ENCODE measurements around a stretch of chr4.

DNA sequence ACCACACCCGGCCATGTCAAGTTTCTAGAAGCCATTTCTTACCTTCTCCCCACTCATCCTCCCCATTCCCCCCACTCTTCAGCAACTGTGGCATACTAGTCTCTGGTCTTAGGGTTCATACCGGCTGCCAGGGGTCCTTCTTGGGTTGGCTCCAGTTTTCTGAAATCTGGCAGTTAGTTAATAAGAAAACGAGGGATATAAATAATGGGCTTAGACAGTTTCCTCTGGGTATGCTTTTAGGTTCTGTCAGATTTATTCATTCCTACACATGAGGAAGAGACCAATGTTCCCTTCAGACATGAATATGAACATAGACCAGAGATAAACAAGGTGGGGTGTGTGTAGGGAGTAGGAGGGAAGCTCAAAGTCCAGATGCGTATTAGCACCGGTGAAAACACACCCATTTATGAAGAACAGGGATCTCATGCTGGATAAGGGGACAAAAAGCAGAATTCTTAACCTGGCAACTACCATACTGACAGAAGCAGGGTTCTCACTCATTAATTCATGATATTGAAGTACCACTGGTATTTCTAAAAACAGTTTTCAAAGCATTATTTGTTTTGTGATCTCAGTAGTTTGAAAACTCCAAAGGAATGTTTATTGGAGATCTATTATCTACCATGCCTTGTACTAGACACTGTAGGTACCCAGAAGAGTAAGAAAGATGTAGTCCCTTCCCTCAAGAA, 223.0 kb downstream of the SOWAHB start:
- PRO-cap: no peak

GRCh38 chr4:76689891-76690250, 208.1 kb downstream of the SOWAHB start:
- PRO-cap: no peak

DNA sequence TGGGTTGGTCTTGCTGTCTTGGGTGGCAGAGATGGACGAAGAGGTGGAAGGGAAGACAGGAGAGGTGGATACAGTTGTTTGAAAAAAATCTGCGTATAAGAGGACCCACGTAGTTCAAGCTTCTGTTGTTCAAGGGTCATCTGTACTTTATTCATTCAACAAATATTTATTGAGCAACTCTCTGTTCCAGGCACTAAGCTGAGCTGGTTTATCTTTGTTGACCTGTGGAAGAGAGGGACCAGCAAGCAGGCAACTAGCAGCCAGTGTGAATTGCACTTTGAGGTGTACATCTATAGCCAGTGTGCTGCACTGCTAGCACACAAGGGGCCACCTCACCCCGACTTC, 191.4 kb downstream of the SOWAHB start:
- PRO-cap: no peak

DNA sequence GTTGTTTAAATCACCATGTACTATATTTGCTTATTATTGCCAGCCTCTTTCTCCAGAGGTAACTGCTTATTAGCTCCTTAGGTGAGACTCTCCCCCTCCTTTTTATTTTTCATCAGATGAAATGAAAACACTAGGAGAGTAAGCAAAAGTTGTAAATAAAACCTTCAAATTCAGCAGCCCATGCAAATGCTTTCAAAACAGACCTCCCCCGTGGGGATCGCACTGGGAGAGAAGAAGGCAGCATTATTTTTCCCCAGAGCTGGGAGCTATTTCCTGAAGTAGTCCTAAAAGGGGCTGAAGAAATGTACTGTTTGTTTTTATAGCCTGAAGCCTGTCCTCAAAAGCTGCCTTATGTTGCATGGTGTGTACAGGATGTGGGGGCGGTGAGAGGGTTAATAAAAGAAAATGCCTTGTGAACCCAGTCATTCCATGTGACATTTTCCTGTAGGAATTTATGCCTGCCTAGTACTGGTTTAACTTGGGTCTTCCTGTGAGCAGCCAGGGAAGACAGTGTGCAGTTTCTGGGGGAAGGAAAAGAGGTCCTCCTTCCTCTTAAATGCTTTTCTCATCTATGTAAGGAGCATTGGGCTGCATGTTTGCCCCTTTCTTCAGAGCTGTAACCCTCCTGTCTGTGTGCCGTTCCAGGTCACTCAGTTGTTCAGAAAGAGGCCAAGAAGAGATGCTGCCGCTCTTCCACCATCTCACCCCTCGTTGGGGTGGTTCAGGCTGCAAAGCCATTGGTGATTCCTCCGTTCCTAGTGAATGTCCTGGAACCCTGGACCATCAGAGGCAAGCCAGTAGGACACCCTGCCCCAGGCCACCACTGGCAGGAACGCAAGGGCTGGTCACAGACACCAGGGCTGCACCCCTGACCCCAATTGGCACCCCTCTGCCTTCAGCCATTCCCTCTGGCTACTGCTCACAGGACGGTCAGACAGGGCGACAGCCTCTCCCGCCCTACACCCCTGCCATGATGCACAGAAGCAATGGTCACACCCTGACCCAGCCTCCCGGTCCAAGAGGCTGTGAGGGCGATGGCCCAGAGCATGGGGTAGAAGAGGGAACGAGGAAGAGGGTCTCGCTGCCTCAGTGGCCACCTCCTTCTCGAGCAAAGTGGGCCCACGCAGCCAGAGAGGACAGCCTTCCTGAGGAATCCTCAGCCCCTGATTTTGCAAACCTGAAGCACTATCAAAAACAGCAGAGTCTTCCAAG, 143.9 kb downstream of the SOWAHB start:
- PRO-cap: no peak

GRCh38 chr4:77037314-77037943, 38.4 kb downstream of the CCNI start:
- PRO-cap: no peak

DNA sequence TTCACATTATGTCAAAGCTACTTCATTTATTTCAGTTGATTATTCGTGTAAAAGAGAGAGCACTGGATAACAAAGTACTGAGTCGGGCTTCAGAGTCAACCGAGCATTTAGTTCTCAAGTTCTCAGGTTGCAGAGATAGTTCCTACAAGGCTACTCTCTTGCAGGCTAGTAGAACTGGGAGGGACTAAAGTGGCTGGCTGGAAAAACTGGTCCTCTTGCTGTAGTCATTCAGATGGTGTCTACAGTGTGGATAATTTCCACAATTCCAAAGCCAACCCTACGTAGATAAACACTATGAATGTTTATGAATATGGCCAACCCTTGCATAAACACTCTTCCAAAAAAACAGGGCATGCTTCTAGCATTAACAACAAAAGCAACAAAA, 4.6 kb upstream of the CCNG2 start:
- PRO-cap: no peak

DNA sequence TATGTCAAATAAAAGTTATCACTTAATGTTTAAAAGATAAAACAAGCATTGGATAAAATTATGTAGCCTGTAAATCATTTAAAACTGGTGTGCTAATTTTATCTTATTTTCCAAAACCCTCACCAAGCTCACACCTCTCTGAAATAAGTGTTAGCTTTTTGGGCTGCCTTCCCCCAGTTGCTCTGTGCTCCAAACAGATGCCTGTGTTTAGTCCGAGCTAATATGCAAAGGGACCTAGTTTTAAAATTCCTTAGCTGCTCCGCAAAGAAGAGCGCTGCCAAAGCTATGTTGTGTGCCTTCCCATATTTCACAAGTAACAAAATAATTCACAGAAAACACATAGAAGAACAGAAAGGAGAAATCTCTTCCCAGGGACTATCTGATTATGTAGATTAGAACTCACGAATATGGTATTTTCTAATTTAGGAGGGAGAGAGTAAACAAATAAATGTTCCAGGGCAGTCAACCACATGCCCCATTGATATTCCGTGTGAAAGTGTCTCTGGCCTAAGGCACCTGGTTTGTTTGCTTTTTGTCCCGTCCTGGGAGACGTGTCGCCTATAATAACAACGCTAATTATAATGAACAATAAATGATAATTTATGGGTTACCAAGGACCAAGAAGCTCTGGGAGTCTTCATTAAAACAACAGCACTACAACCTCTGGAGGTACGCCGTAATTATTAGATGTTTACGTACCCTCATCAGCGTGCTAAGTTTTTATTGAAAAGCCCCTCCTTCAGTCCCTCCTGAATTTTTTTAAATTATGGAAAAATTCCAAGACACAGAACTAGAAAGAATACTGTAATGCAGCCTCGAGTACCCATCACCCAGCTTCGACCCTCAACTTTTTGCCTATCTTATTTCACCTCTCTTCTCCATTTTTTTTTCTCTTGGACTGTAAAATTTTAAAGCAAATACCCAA, 1.2 kb upstream of the CCNG2 start:
- PRO-cap: no peak

GRCh38 chr4:77157429-77157510, 263 bp downstream of the CCNG2 start:
- PRO-cap: no peak

- PRO-cap: no peak
Measured at GRCh38 chr4:77798883-77799128, 20.4 kb downstream of the CNOT6L start.

DNA sequence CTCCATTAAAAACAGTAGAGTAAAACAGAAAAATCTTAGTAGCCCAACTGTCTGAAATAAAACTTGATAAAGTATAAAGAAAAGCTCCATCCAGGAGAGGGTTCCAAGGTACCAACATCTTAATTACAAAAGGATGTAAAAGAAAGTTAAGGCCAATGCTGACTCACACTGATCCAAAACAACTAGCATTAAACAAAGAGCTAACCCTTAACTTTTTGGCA, 18.5 kb downstream of the CNOT6L start:
- PRO-cap: no peak

DNA sequence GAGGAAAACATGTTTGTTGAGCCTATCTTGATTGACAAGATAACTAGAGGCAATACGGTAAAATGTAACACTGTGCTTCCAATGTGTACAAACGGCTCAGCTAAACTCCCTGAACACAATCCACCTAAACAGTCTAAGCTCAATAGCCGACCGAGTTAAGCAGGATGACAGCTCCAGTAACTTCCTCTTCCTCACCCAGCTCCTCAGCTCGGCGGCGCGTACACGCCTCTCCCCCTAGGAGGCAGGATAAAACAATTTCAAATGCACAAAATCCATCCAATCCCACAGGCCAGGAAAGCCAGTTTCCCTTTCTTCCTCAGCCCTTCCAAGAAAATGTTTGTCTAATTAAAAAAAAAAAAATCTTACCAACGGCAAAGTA, 1.1 kb downstream of the CNOT6L start:
- PRO-cap: no peak

GRCh38 chr4:77827266-77827842, 8.2 kb upstream of the CNOT6L start:
- PRO-cap: no peak

GRCh38 chr4:78561314-78562214, 10.0 kb downstream of the ANXA3 start:
- PRO-cap: no peak

DNA sequence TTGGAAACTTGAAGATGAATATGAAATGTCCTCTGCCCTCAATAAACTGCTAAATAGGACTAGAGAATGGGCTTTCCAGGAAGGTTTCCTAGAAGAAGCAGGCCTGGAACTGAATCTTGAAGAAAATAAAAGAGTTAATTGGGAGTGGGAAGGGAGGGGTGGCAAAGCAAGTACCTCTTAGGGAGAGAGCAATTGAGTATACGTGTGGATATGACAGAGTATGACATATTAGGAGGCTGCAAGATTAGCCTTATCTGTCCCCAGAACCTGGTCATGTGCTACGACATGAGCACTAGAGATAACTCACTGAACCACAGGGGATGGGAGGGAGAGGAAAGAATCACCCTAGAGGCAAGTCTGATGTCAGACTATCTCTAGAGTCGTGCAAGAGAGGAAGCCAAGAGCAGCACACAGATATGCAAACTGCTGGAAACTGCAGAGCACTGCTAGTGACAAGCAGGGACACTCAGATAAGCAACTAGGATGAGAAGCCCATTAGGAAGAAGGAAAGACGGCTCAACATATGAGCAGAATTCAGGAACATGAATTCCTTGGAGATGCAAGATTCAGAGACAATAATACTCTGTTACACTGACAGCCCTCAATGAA, 84.2 kb upstream of the BMP2K start:
- PRO-cap: no peak

GRCh38 chr4:78707101-78707764, 68.9 kb upstream of the BMP2K start:
- PRO-cap: no peak

- PRO-cap: no peak
Measured at GRCh38 chr4:78774178-78774742, 1.9 kb upstream of the BMP2K start.

- PRO-cap: no peak
Measured at GRCh38 chr4:78778243-78779183, 2.4 kb downstream of the BMP2K start.

- PRO-cap: no peak
Measured at GRCh38 chr4:78823645-78824433, 47.7 kb downstream of the BMP2K start.

GRCh38 chr4:78894460-78895532, 44.4 kb downstream of the PAQR3 start:
- PRO-cap: no peak

DNA sequence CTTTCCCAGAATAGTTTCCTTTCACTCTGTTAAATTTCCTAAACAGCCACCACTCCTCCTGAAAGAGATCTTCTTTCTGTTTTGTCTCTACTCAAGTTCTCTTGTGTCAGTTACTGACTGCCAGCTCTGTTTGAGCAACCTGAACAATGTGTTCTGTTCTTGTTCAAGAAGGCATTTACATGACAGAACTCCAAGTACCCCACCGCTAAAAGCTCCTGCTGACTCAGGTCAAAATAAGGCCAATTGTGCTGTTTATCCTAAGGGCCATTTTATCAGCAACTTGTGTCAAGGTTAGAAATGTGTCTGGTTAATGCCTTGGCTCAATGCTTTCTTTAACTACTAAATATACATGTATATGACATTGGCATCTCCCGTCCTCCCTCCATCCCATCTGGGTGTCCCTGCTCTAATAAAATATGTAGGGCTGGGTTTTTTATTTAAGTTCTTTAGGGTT, 144.2 kb upstream of the PAQR3 start:
- PRO-cap: no peak

Data from sternocleidomastoid (tissue), 1 donor.